Cardiac ventricle fibroblast (primary cell): ENCODE results near the genes DNAJC2, PSMC2, SLC26A5 and EFCAB10.

DNA sequence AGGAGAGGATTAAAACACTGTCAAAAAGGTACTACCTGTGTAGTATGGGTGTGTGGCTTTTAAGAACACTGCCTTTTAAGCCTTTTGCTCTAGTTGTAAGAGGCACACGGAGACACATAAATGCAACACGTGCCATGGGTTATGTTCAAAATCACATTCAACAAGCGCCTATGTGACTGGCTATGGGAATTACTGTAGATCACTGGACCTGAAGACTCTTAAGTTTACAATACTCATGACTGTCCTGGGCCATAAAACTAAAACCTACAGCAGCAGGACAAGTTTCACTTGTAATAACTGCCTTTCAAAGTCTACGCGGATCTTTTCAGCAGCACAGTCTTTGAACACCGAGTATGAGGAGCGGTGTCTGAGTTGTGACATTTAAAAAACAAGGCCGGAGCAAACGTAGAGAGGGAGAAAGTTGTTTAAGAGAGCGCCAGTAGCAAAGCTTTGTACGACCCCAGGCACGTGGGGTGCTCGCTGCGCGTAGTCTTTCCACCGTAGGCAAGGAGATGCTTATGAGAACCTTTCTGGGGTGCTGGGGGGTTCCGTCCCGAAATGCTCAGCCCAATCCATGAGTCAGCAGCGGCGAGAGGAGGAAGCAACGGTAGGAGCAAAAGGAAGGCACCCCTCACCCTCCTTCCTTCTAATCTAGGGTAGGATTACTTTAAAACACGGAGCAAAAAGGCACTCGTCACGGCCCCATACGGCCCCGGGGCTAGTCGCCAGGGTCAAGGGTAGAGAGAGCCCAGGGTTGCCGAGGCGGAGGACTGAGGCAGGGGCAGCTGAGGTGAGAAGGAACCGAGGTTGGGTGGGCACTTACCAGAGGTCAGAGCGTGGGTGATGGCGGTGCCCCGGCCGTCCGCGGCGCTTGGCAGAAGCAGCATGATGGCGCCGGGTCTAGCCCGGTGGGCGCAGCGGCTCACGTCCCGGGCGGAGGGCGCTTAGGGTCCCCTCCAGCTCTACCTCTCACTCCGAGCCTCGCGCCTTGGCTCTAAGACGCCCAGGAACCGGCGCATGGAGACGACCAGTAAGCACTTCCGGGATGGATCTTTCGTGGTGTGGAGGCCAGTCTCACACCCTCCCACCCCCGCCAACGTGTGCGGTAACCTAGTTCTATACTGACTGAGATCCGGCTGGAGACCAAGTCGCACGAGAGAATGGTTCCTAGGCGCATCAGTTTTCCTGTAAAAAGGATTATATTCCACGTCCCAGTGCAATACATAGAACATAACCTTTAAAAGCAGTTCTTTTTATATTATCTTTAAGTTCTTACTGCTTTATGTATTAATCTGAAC lies at the start of gene DNAJC2:
DNAJC2 (minus strand) TSS at position 1,032 of the 1,298 bp plus-strand sequence.
- RAMPAGE, long total RNA = no peak

DNA sequence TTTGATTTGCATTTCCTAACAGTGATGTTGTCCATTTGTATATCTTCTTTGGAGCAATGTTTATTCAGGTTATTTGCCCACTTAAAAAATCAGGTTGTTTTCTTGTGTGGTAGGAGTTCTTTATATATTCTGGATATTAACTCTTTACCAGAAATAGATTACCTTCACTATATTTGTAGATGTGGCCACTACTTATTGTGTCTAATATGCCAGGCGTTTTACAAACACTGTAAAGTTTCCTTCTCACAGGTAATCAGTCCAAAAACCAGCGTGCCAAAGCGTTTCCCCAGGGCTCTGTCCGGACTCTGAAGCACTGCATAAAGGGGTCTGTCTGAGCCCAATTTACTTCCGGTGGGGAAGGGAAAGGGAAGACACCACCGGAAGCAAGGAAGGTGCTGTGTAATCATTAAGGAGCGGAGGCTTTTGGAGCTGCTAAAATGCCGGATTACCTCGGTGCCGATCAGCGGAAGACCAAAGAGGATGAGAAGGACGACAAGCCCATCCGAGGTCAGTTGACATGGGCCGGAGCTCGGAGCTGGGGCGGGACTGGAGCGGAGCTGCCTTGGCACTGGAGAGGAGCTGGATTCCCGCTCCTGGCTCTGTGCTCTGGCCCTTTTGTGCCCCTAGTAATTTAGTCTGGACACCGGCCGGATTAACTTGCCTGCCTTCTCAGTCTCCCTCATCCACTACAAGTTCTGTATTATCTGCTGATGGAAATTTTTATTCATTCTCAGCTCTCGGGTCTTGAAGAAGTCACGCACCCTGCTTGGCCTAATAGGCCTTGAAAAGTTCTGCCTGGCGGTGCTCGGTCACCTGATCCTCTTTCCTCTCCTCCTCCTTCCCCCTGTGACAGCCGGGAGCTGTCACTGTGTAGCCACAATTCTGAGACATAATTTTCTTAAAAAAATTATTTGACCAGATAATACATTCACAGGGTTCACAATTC lies at the start of gene PSMC2:
PSMC2 (plus strand) TSS at position 369 of the 946 bp plus-strand sequence.
- RAMPAGE, long total RNA = start-site peak on the plus strand centred at position 392 of the sequence, 55 bp wide, 802 and 35 reads in 2 replicates

DNA sequence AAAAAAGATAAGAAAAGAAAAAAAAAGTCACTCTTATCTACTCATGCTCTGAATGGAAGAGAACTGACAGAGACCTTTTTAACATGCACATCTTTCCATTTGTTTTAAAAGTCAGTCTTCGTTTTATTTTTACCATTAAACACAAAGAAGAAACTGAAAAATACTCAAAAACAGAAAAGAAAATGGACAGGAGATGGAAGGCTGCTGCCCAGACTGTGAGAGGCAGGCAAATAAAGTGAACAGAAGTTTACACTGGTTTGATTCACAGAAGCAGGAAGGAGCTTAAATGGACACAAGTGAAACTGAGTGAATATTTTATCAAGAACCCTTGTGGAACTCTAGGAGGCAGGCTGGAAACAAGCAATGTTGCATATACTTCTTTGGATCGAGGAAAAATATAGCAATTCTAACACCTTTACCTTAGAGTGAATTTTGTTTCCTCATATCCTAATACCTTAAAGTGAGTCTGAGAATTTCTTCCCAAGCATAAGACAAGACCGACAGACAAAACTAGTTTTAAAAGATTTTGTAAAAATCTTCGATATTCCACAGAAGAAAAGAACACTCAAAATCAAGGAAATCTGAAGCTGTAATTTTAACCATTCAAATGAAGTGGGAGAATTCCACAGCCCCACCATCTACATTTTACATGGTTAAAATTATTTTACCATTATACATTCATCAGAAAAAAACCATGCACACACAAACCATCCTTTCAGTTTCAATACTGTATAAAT lies 32.2 kb downstream of the PSMC2 start:
- RAMPAGE, long total RNA = no peak

DNA sequence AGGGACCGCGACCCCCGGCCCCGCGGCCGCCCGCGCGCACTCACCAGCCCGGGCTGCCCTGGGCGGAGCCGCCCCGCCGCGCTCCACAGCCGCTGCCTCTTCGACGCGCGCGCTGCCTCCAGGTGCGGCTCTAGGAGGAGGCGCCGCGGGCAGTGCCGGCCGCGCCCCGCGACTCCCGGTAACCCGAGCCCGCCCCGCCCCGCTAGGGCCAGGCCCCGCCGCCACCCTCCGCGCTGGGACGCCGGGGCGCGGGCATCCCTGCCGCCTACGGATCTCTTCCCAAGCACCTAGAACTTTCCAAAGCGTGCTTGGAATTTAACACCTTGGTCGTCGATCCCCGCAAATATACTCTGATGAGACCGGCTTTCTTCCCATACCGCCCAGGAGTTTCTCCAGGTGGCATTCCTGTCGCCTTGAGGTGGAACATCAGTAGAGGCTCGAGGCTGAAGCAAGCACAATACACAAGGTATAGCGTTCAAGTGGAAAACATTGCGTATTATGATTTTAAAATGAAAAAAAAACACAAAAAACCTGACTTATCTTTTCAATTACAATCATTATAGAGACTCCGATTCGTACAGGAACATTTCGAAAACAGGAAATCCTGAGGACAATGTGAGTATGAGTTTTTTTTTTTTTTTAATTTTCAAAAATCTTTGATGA lies at the start of gene SLC26A5:
SLC26A5 (minus strand) TSS at position 154 of the 663 bp plus-strand sequence.
- RAMPAGE, long total RNA = no peak

- RAMPAGE, long total RNA = no peak
Measured at GRCh38 chr7:103866911-103867254, 122.6 kb downstream of the RELN start.

DNA sequence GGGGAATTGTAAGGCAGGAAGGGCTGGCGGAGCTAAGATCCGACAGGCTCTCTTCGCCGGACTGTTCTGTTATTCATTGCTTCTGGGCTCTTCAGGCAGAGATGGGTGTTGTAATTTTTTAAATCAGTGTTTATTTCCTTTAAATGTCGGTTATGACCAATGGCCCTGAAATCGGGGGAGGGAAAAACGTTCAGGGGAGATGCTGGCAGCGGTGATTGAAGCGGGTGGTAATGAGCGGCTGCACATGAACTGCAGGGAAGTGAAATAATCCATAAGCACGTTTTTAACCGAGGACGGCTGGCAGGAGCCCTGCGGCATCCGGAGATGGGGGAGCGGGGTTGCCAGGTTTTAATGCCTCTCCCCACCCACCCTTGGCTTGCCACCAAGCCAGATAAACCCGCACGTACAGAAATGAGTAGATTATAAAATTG lies 927 bp upstream of the RELN start:
- RAMPAGE, long total RNA = no peak

DNA sequence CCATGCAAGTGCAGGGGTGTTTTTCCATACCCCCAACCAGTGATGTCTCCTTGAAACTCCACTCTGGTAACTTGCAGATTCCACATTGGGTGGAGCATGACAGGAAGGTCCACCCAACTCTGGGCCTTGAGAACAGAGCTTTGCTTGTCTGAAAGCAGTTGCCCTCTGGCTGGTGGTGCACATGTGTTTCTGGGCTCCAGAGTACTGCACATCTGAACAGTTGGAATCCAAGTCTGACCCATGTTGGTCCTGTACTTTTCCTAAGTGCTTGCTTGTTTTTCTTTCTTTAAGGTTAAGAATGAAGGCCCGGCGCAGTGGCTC lies 84.9 kb upstream of the KMT2E start:
- RAMPAGE, long total RNA = no peak

DNA sequence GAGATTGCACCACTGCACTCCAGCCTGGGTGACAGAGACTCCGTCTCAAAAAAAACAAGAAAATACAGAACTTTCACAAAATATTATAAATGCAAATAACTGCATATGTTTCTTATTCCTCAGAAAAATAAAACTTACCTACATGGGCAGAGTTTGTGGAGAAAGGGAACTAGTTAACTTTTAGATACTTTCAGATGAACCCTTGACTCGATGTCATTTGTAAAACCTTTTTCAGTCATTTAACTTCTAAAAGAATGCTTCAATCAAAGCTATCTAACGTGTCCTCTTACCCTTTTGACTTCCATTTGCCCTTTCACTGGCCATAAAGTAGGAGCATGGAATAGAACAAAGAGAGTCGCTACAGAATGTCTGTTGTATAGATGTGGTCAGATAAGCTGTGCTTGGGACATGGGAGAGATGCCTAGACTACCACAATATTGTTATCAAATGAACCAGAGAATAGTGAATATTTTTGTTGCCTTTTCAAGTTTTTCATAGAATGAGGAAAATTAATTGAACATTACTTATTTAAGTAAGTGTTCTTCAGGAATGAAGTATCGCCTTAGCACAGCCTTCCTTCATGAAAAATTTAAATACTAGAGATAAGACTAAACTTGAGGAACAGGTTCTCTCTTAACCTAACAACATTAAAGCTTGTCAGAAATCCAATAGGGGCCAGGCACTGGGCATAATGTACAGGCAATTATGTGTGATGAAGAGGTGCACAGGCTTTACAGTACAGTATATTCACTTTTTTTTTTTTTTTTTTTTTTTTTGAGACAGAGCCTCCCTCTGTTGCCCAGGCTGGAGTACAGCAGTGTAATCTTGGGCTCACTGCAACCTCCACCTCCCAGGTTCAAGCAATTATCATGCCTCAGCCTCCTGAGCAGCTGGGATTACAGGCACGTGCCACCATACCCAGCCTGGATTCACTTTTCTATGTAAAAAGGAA lies 7.6 kb upstream of the KMT2E start:
- RAMPAGE, long total RNA = no peak

DNA sequence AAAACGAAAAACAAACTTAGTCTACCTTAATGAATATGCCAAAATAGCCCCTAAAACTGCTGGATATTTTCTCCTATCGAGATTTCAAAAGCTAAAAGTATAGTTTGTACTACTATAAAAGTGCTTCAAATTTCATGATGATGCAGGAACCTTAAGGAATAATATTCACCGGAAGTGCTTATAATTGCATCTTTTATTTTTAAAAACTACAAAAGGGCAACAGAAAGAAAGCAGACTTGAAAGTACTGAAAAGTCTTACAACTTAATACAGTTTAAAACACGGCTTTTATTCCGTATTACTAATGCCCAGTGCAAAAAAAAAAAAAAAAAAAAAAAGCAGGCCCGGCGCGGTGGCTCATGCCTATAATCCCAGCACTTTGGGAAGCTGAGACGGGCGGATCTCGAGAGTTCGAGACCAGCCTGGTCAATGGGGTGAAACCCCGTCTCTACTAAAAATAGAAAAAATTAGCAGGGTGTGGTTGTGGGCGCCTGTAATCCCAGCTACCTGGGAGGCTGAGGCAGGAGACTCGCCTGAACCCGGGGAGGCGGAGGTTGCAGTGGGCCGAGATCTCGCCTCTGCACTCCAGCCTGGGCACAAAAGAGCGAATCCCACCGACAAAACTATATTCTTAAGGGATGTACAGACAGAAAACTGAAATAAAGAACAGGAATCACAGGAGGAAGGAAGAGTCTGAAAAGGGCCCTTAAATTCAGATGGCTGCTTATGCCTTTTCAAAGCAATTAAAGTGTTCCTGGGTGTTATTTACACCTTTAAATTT lies 2.3 kb upstream of the KMT2E start:
- RAMPAGE, long total RNA = no peak

GRCh38 chr7:105078067-105078518 lies 64.1 kb downstream of the KMT2E start:
- RAMPAGE, long total RNA = no peak

DNA sequence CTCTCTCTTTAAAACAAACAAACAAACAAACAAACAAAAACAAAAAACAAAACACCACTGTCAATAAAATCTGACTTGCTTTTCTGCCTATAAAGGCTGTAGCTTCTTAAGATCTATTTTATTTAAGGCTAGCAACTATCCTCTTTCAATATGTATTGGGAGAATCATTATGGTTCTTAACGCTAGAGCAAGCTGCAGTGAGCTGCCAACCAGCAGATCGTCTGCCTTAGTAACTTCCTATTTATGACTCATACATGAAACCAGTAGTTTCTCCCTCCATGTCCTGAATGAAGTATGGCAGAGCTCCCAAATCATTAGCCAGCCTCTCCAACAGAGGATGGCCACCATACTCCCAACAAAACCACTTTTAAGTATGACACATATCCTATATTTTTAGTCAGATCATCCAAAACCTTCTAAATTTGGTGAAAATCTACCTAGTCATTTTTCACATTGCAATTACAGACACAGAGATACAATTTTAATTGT lies 163.5 kb downstream of the SRPK2 start:
- RAMPAGE, long total RNA = no peak

- RAMPAGE, long total RNA = no peak
Measured at GRCh38 chr7:105273265-105273969, 115.3 kb downstream of the SRPK2 start.

DNA sequence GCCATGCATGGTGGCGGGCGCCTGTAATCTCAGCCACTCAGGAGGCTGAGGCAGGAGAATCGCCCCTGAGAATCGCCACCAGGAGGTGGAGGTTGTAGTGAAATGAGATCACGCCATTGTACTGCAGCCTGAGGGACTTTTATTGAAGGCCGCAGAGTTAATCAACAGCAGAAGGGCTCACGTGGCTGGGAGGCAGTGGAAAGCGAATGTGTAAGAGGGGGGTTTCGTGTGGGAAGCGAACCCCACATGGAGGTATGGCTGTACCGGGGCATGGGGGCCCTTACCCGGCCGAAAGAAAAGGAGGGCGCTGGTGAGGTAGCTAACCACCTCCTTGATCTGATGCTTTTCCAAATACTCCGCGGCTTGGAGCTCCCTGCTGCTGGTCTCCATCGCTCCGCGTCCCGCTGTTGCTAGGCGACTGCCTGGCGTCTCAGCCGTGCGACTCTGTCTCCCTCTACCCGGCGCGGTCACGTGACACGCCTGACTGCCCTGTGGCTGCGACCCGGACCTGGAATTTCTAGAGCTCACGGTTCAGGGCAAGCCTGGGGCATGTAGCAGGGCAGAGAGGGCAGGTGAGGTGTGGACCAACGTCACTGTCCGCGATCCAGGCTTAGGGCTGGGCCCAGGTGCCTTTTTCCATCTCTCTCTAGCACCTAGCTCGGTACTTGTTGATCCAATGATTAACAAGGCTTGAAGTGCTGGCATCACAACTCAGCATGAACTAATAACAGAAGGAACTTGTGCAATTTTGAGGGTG lies at the start of gene EFCAB10:
EFCAB10 (minus strand) TSS at position 420 of the 757 bp plus-strand sequence.
- RAMPAGE, long total RNA = no peak

DNA sequence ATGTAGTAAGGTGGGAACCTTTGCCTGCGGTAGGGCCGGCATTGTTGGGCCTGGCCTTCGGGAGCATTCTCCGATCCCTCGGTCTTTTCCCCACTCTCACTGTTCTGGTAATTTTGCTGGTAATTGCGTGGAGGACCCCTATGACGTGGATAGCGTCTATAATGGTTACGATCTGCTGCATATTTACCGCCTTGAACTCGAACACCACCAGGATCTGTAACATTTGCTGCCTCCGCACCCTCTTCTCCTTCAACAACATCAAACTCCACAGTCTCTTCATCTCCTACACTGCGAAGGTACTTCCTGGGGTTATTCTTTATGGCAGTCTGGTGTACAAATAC lies 1.3 kb upstream of the EFCAB10 start:
- RAMPAGE, long total RNA = no peak

DNA sequence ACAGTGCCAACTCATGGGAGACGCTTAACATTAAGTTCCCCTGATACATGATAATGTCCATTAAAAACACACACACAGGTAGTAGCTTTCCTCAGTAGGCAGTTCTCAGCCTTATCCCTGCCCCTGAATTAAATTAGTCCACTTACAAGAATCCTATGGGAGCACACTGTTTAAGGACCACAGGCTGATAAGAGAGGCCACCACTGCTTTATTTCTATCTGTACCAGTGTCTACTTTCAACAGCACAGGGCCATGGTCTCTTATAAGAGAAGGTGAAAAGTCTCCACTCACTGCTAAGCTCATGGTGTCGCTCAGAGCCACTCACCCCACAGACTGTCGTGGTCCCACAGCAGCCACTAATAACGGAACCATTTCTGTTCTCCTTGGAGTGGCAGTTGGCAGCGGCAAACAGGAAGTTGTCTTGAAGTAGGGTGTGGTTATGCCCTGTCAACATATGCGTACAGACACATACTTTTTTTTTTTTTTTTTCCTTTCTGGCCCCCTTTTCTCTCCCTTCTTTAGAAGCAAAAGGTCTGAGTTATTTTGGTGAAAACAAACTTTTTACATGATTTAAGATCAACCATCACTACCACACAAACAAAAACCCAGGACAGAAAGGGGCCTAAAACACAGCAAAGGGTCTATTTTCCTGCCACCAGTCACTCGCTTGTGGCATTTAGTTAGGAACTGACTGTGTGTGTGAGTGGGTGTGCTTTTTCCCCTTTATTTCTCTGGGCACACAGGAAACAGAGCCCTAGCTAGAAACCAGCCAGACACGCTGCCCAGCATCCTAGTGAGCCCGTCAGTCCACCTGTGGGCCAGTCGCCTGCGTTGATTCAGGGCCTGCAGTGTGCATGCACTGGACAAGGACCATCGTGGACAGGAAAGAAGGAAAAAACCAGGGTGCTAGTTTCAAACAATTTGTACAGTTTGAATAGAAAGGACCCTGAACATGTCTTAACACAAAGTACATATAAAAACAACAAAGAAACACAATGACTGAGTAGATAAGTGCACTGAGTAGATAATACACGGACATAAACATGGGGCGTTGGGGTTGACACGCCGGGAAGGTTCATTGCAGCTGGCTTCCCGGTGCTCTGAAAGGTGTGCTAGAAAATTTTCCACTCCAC lies 96.7 kb upstream of the EFCAB10 start:
- RAMPAGE, long total RNA = no peak

GRCh38 chr7:105680511-105681122 lies 99.3 kb upstream of the EFCAB10 start:
- RAMPAGE, long total RNA = no peak

GRCh38 chr7:105788026-105788792 lies 88.2 kb downstream of the ATXN7L1 start:
- RAMPAGE, long total RNA = no peak

DNA sequence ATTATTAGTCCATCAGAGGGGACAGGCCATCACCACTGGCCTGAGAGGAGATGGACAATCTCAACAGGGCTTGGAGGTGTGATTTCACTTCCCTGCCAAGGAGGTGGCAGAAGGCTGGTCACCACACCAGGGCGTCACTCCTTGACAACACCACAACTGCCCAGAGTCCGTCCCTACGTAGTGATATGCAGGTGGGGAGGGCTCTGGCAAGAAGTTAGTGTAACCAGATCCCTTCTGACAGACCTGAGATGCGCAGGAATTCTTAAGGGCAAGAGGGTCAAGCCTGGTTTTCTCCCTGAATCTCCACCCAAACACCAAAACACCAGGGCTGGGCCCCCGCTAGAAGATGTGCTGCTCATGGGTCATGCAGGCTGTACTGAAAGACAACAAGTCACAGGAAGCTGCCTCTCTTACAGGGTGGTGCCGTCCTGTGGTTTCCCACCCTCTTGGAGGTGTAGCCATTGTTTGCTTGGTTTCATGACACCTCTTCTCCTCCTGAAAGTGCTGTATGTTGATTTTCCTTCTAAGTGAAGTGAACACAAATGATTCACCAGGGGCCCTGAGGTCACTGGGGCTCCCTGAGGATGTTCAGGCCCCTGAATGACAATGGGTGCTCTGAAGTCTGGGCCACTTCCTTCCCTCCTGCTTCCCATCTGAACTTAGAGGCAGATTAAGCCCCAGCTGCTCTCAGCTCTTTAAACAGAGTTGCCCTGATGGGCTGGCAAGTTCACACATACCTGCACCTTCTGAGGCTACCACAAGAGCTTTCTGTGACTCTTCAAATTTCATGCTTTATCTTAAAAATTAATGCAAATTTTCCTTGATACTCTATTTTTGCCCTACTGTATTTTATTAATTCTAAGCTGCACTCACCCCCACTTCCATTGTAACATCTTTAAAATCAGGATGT lies 27.0 kb downstream of the ATXN7L1 start:
- RAMPAGE, long total RNA = no peak

- RAMPAGE, long total RNA = no peak
Measured at GRCh38 chr7:106061270-106061719, 50.8 kb downstream of the SYPL1 start.

- RAMPAGE, long total RNA = no peak
Measured at GRCh38 chr7:106264296-106264679, 20.5 kb downstream of the NAMPT start.